Calu3 (cell line): Measurements from ENCODE around the genes FRMD4A, NMT2 and VIM.

GRCh38 chr10:13820921-13821423 lies 234.2 kb downstream of the PRPF18 start:
- PRO-cap, result no peak

DNA sequence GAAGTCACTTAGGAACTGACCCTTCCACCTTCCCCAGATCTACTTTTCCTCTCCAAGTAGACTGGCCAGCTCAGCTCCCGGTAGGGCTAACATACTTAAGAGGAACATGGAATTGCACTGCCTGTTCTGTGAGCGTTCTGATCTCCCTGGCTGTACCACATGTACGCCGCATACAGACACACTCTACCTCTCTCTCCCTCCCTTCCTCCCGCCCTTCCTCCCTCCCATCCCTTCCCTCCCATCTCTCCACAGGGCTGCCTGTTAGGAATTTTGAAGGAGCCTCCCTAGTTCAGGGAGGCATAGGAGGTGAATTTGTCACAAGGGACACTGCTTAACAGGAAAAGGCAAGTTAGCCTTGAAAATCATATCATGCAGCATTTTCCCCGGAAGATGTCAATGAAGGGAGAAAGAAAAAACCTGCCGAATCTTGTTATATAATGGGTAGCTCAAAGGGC lies at the start of gene FRMD4A:
FRMD4A (minus strand) TSS at position 178 of the 455 bp plus-strand sequence.
- PRO-cap, result no peak

DNA sequence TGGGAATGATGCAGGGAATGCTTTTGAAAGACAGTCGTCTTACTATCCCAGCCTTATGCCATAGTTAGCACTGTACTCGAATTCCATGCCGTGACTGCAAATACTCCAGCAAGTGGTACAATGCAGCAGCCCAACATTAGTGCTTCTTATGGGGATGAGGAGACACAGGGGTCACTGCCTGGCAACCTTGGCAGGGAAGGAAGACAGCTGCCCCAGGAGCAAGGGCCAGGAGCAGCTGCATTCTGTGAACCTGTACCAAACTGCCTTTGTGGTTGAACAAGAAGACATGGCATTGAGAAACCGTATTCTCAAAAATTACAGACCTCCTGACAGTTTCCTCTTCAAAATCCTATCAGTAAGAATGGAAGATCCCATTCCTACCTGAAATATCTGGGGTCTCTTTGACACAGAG lies 48.9 kb upstream of the FRMD4A start:
- PRO-cap, result no peak

DNA sequence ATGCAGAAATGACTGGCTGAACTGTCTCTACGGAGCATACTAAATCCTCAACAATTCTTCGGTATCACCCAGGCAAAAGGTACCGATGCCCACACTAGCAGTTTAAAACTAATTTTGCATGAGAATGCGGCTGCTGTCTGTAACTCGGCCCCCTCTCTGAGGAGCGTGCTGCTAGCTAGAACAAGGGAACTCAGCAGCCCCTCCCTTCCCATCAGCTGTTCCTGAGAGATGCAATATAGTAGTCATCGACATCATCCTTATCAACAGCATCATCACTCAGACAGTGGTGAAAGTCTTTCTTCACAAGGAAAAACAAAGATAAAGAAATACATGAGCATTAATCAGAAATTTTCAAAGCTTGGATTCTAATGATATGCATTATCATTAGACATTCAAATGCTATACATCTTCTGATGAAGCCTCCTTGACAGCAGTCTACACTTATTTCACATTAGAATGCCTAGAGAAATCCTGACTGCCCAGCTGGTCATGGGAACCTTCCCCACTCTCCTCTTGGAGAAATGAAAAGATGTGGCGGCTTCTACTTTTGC lies 189.1 kb upstream of the FRMD4A start:
- PRO-cap, result no peak

DNA sequence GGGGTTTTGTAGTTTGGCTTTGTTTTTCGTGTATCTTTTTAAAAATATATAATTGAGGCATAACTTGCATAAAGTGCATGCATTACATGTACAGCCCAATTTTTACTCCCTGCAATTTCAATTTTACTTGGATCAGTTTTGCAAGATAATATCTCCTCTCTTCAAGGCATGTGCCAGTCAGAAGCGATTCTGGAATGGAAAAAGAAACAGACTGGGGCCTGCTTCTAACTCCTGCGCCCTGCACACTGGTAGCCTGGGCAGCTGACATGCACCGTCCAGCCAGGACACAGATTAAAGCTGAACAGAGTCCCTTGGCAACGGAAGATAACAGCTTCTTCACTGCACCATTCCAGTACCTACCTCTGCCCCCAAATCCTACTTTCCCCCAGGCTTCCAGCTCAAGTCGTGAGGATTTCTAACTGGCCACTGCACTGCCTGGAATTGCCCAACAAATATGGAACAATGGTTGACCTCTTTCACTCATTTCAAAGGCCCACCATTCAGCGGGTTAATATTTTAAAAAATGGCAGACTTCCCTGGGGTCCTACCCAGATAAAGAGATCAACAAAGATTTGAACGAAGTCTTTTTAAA lies 182.1 kb downstream of the FAM107B start:
- PRO-cap, result no peak

DNA sequence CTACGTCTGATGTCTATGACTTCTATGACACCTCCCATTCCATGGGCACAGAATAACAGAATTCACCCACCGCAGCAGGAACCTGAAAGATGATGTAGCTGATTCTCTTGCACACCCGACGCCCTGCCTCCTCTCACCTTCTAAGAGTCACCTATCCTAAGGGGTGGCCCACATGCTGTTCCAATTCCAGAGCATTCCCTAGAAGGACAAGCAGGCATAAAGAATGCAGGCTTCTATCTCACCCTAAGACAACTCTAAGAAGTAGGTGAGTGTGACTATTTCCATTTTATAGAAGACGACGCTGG lies 178.1 kb downstream of the FAM107B start:
- PRO-cap, result no peak

DNA sequence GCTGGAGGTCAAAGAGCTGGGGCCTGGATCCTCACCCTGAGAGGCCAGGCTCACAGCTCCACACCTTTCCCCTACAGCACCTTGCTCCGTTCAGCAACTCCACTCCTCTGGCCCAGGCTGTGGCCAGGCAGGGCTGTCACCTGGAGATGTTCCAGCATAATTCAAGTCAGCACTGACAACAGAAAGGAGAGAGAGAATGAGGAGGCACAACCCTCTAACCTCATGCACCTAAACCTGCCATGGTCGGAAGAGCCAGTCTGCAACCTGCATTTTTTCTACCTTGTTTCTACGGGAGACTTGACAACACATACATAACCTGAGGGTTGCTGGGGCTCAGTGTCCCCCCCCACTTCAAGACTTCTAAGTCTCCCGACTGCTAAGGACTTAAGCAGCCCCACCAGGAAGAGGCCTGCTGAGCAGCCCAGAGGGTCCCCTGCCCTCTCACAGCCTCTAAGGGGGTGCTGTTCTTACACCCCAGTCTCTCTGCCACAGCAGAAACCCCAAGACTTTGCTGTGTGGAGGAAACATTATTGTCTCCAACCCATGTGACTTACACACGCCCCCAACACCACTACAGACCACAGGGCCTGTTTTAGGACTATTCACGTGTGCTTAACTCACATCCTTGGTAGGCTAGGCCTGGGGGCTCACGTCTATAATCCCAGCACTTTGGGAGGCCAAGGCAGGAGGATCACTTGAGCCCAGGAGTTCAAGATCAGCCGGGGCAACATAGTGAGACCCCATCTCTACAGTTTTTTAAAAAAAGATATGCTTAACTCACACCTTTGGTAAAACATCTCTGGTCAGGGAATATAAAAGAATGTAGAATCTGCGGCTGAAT lies 175.6 kb downstream of the FAM107B start:
- PRO-cap, result no peak

- PRO-cap, result unidirectional peak, minus-strand start at chr10:14612110
These were observed 162.6 kb downstream of the FAM107B start for GRCh38 chr10:14611783-14612822.

DNA sequence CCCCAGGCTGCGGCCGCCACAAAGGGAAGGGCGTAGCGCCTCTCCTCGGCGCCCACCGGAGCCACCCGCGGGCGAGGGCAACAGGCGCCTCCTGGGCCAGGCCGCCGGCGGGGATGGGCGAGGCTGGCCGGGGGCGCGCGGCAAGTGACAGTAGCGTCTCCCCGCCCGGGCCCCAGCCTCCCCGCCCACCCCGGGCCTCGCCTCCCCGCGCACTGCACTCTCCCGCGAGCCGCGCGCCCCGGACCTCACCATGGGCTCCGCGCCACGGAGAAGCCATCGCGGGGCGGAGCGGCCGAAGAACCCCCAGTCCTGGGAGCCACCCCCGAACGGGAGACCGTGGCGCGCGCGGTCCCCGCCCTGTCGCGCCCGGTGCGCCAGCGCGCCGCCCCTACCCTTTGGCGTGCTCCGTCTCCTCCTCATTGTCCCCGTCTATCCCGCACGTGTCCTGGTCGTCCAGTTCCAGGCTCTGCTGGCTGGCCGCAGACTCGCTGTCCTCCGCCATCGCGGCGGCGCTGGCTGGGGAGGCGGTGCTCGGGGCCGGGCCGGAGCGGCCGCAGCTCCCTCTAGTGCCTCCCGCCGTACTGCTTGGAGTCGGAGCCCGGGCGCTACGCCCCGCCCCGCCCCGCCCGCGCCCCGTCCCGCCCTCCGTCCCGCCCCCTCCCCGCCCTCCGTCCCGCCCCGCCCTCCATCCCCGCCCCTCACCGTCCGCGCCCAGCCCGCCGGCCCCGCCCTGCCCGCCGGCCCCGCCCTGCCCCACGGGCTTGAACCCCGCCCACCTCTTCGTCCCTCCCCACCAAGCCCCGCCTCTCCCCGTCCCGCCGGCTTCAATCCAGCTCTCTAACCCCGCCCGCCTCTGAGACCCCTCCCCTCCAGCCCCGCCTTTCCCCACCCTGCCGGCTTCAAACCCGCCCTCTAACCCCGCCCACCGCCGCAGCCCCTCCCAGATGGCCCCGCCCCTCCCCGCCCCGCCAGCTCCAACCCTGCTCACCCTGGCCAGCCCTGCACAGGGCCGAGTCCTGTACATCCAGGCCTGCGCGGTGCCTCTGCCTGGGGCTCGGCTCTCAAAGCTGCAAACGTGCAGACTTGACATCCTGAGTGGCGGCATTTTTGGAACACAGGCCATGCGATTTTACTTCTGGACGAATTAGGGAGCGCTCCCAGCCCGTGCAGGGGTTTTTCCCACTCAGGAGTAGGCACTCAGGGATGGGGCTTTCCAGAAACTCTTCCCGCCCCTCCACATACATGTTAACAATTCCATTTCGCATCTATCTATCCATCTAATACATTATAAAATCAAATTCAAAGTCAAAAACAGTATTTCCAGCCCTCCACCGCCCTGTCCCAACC lies at the start of gene NMT2:
NMT2 (minus strand) TSS at position 583 of the 1,347 bp plus-strand sequence.
- PRO-cap, result bidirectional peak, plus-strand start at position 419 of the sequence, minus-strand start at position 514 of the sequence

GRCh38 chr10:15253984-15254335 lies 85.5 kb upstream of the NMT2 start:
- PRO-cap, result no peak

DNA sequence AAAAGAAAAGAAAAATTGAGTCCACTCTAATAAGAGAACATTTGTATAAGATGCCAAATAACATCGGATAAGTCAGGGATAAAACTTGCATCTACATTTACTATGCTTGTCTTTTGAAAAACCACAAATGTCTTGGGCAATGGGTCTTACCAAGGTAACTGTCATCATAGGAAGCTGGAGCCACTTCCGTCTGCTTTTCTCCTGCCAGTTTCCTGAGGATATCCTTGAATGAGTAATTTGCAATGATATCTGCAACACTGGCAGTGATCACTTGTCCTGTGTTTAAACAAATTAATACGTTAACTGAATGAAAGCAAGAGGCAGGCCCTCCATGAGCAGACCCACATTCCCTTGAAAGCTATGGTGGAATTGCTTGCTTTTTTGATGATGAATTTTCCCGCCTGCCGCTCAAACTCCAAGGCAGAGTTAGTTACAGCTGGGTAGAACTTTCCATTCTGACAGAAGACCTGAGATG lies 47.2 kb downstream of the ITGA8 start:
- PRO-cap, result no peak

GRCh38 chr10:16592541-16593353 lies 71.1 kb upstream of the C1QL3 start:
- PRO-cap, result no peak

DNA sequence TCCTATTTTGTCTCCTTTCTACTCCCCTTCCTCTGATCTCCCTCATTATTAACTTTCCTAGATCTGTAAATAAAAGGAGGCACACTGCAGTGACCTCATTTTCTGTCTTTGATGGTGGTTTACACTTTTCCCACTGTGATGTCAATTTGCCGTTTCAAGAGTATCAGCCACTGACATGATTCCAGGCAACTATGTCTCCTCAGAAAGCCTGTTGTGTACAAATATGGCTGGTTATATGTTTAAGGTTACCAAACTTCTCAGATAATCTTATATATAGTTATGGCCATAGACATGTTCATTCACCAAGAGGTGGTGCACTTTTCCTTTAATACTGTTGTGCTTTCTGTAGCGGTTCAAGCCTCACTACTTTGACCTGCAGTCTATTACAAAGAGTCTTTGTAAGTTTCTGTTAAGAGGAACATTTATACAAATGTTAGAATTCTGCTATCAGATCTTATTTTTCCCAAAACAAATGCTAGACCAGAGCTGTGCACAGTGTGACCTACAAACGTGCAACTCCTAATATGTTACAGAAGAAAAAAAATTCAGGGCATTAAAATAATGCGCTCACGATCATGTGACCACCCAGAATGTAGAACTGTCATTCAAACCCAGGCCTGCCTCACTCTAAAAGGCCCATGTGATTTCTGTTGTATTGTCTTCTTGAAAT lies 147.1 kb upstream of the C1QL3 start:
- PRO-cap, result no peak

DNA sequence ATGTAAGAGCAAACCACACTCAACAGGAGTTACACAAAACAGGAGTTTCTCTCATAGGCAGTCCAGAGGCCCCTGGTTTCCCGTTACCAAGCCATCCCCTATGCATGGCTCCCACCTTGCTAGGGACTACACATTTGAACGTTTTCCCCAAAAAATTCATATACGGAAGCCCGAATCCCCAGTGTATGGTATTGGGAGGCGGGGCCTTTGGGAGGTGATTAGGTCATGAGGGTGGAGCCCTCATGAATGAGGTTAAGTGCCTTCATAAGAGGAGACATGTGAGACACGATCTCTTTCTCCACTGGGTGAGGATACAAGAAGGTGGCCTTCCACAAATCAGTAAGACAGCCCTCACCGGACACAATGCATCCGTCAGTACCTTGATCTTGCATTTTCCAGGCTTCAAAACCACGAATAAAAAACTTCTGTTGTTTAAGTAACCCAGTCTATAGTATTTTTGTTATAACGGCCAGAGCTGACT lies 29.0 kb downstream of the RSU1 start:
- PRO-cap, result no peak

- PRO-cap, result no peak
These were observed 136.9 kb downstream of the CUBN start for GRCh38 chr10:16992794-16993121.

DNA sequence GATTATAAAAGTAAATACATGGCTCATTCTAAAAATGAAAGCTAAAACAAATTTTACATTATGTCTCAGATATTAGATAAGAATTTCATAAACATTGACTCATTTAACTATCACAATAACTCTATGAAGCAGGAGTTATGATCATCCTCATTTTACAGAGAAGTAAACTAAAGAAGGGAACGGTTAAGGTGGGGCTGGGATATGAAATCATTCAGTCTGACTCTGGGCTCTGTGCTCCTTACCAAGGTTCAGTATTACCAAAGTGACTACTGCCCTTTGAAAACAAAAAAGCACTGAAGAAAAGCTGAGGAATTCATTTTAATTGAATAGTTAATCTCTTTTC lies 22.1 kb upstream of the CUBN start:
- PRO-cap, result no peak

DNA sequence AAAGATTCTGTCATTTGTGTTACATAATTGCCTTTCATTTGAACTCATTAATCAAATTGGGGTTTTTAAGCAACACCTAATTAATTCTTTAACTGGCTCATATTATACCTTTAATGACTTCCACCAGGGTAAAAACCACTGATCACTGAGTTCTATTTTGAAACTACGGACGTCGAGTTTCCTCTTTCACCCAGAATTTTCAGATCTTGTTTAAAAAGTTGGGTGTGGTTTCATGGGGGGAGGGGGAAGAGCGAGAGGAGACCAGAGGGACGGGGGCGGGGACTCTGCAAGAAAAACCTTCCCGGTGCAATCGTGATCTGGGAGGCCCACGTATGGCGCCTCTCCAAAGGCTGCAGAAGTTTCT lies at the start of gene VIM:
VIM (plus strand) TSS at position 320 of the 364 bp plus-strand sequence.
- PRO-cap, result bidirectional peak, plus-strand start at position 309 of the sequence, minus-strand start at position 200 of the sequence

DNA sequence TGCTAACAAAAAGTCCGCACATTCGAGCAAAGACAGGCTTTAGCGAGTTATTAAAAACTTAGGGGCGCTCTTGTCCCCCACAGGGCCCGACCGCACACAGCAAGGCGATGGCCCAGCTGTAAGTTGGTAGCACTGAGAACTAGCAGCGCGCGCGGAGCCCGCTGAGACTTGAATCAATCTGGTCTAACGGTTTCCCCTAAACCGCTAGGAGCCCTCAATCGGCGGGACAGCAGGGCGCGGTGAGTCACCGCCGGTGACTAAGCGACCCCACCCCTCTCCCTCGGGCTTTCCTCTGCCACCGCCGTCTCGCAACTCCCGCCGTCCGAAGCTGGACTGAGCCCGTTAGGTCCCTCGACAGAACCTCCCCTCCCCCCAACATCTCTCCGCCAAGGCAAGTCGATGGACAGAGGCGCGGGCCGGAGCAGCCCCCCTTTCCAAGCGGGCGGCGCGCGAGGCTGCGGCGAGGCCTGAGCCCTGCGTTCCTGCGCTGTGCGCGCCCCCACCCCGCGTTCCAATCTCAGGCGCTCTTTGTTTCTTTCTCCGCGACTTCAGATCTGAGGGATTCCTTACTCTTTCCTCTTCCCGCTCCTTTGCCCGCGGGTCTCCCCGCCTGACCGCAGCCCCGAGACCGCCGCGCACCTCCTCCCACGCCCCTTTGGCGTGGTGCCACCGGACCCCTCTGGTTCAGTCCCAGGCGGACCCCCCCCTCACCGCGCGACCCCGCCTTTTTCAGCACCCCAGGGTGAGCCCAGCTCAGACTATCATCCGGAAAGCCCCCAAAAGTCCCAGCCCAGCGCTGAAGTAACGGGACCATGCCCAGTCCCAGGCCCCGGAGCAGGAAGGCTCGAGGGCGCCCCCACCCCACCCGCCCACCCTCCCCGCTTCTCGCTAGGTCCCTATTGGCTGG lies 498 bp downstream of the VIM start:
- PRO-cap, result bidirectional peak, plus-strand start at position 318 of the sequence, minus-strand start at position 175 of the sequence; bidirectional peak, plus-strand start outside the sequence, minus-strand start at position 825 of the sequence

- PRO-cap, result no peak
These were observed 2.4 kb downstream of the ST8SIA6 start for GRCh38 chr10:17451966-17452504.

GRCh38 chr10:17616326-17617177 lies 622 bp downstream of the HACD1 start:
- PRO-cap, result bidirectional peak, plus-strand start at chr10:17616925, minus-strand start at chr10:17616831